BE2C (cell line): ENCODE measurements around the genes GNAL, MPPE1, IMPA2, PTPN2 and SEH1L.

DNA sequence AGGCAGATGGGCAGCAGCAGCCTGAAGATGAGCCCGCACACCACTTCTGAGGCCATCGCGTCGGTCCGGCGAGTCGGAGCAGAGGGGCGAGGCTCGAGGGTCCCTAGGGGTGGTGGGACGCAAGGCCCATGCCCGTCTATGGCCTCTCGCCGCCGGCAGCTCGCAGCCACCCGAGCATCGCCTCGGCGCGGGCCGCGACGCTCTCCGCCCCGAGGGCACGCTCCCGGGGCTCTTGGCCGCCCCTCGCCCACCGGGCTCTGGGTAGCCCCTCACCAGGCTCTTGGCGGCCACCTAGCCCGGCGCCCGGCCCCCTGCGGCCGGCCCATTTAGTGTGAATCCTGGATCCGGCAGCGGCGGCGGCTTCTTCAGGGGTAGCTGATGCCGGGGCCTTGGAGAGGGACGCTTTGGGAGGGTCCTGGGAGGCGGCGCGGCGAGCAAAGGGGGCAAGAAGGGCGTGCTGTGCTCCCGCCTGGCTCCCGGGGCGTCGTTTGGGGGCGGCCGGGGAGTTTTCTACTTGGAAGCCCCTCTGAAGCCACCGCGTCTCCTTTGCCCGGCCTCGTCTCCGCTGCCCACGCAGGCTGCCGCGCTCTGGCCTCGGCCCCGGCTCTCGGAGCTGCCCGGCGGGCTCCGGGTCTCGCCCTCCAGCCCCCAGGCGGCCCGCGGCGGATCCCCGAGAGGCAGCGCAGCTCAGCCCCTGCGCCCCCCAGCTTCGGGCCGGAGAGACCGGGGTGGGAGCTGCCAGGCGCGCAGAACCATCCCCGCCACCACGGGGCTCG is 648 bp downstream of the PIEZO2 start:
- RRBS: 76% methylated on average over 54 of the region's 83 CpGs

DNA sequence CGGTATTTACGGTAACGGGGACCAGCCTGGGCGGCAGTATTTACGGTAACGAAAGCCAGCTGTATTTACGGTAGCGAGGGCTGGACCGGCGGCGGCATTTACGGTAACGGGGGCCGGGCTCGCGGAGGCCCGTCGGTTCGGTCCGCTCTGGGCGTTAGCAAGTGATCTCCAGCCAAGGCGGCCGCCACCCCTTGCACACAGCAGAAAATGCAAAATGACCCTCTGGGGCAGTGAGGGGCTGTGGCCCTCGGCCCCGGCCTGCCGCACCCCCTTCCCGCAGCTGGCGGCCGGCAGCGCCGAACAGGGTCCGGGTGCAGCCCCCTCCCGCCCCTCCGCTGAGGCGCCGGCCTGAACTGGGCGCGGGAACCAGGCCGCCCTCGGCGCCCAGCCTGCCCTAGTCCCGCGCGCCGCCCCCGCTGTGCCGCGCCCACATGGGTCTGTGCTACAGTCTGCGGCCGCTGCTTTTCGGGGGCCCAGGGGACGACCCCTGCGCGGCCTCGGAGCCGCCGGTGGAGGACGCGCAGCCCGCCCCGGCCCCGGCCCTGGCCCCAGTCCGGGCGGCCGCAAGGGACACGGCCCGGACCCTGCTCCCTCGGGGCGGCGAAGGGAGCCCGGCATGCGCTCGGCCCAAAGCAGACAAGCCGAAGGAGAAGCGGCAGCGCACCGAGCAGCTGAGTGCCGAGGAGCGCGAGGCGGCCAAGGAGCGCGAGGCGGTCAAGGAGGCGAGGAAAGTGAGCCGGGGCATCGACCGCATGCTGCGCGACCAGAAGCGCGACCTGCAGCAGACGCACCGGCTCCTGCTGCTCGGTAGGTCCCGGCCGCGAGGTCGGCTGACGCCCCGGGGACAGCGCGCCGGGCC is at the start of gene GNAL:
Gene GNAL (plus strand): TSS at position 132 of the 859 bp plus-strand sequence.
- RRBS: 3% methylated on average over 13 of the region's 104 CpGs

DNA sequence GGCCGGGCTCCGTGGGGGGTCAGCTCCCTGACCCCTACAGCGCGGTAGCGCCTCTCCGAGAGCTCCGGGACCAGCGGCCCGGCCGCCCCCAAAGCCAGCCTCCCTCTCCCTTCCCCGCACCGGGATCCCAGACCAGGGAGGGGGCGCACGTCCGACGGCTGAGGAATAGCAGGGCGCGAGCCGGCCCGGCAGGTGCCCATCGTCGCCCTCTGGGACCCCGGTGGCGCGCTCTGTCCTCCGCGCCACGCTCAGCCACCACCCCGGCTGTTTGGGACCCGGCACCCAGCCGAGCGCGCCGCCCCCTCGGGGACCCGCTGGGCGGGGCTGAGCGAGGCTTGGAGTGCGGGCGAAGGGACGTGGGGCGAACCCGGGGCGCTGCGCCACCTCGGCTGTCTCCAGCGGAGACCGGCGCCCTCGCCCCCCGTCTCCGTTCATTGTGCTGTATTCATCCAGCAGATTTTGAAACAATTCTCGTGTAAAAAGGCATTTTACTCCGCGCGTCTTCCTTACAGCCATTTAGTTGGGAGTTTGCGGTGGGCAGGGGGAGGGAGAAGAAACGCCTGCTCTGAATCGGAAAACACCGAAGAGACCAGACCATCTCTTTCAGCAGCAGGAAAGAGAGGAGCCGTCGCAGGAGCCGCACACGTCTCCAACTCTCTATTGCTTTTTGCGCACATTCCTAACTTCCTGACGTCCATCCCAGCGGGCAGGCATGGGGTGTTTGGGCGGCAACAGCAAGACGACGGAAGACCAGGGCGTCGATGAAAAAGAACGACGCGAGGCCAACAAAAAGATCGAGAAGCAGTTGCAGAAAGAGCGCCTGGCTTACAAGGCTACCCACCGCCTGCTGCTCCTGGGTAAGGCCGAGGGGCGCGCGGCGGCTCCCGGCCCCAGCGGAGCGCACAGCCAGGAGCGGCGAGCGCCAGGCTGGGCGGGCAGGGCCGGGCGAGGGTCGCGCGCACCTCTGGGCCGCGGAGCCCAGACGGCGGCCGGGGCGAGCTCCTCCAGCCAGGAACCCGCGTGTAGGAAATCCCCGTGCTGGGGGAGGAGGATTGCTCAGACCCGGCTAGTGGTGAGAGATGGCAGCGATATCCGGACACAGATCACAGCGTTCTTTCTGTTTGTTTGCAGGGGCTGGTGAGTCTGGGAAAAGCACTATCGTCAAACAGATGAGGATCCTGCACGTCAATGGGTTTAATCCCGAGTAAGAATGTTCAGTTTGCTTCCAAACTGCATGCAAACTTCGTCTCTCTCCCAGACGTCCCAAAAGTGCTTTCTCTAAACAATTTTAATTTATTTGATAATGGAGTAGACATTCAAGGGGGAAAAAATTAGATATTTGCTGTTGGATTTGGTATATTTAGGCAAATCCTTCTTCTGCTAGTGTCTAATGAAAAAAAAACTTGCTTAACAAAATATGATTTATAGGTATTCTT is 63.2 kb downstream of the GNAL start:
- RRBS: 29% methylated on average over 63 of the region's 113 CpGs

DNA sequence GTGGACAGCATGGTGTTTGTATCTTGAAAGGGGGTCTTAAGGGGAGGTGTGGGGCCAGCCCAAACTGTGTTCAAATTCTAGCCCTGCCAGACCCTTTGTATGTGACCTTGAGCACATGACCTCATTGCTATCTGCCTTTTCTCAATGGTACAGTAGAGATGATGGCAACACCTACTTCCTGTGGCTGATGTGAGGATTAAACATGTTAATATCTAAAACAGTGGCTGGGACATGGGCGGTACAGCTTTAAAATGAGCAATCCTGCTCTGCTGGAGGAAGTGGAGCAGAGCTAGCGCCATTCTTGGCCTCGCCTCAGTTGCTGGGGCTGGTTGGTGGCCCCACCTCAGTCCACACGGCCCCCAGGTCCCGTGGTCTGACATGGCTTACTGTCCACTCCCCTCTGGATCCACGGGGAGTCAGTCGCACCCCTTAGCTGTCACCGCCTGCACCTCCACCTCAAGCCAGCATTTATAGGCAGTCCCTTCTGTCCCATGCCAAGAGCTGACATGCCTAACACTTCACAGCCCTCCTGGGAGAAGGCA is 71.8 kb downstream of the GNAL start:
- RRBS: no CpG with 5 or more reads among the region's 8 CpGs

DNA sequence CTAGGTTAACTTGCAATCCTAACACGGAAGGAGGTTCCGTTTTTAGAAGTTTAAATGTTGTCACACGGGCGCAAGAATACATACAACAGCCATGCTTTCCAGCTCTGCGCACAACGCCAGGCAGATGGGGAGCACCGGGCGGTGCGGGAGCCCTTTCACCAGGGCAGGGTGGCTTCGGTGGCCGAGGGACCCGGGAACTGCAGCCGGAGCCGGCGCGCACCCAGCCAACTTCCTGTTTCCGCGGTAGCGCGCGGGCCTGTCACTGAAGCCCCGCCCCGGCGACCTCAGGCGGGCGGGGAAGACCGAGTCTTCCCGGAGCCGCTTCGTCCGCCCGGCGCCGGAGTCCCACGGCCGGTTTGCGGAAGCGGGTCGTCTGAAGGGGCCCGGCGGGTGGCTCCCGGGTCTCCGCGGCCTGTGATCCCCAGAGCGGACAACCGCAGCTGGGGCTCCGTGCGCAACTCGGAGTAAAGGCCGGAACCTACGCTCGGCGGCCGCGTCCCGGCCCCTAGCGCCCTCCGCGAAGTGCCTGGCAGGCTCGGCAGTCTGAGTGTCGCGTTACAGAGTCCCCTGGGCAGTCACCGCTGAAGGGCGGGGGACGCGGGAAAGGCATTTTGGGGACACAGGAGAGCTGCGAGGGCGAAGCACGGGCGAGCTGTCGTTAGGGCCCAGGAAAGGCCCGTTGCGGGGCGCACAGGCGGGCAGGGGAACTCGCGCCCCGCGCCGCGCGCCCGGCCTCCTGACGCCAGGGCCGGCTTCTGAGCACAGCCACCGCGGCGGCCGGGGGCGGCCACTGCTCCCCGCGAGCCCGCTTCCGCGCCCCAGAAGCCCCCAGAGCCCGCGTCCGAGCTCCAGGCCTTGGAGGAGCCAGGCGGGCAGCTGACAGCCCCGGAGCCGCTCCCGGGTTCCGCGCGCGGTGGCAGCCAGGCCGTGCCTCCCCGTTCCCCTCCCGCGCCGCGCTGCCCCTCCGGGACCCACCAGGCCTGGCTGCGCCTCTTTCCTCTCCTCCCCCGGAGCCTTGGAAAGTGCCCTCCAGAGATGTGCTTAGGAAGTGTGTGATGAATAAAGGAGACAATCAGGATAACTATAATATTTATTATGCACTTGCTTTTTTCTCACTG is at the start of gene MPPE1:
Gene MPPE1 (minus strand): TSS at position 201 of the 1,118 bp plus-strand sequence.
- RRBS: 1% methylated on average over 40 of the region's 115 CpGs

- RRBS: under 1% methylated on average over 29 of the region's 59 CpGs
Measured at GRCh38 chr18:11981332-11981850, at the start of gene IMPA2. IMPA2 (plus strand) TSS chr18:11981507.

- RRBS: no CpG with 5 or more reads among the region's 7 CpGs
Measured at GRCh38 chr18:12001402-12001924, 20.2 kb downstream of the IMPA2 start.

GRCh38 chr18:12015657-12016223 is 34.4 kb downstream of the IMPA2 start:
- RRBS: no CpG with 5 or more reads among the region's 6 CpGs

- RRBS: 81% methylated on average over 3 of the region's 23 CpGs
Measured at GRCh38 chr18:12030238-12031013, 49.1 kb downstream of the IMPA2 start.

GRCh38 chr18:12258687-12259065 is 4.5 kb downstream of the CIDEA start:
- RRBS: no CpG with 5 or more reads among the region's 15 CpGs

GRCh38 chr18:12315379-12316555 is 7.7 kb downstream of the TUBB6 start:
- RRBS: no CpG with 5 or more reads among the region's 18 CpGs

DNA sequence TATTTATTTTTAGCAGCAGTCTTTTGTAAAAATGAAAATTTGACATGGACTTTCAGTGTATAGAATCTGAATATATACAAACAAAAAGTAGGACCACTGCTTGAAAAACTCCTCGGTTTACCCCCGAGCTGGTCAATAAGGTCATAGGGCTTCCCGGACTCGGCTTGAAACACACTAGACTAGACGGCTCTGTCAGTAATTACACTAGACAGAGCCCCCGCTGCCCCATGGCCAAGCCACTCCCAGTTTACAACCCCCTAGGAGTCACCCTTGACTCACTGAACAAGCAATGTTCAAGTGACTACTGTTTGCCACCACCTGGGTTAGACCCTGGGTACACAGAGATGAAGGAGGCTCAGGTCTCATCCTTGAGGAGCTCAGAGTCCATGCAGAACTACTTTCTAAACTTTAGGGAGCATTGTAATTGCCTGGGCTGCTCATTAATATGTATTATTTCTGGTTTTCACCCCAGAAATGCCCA is 13.8 kb upstream of the PRELID3A start:
- RRBS: no CpG with 5 or more reads among the region's 6 CpGs

- RRBS: 5% methylated on average over 12 of the region's 41 CpGs
Measured at GRCh38 chr18:12420663-12421625, 13.2 kb downstream of the PRELID3A start.

GRCh38 chr18:12470562-12471309 is 63.0 kb downstream of the PRELID3A start:
- RRBS: no CpG with 5 or more reads among the region's 6 CpGs

DNA sequence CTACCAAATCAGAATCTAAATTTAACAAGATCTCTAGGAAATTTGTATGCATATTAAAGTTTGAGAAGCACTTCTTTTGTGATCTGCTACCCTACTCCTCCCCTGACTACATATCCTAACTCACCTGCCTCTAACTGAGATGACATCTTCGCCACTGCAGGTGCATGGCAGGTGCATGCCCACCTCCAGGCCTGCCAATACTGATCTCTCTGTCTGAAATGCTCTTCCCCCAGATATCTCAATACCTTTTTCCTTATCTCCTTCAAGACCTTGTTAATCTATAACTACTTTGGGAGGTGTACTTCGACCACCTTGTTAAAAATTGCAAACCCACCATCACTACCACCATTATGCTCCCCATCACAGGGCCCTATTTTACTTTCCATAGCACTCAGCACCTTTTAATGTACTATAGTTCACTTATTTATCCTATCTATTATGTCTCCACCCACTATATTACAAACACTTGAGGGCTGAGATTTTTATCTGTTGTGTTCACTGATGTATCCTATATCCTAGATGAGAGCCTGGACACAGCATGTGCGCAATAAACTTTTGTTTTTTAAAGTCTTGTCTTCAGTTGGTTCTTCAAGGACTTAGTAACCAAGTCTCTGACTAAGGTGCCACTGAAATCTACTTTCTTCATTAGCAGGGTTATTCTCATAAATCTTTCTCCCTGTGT is 45.2 kb downstream of the SPIRE1 start:
- RRBS: no CpG with 5 or more reads among the region's 3 CpGs

- RRBS: no CpG with 5 or more reads among the region's 11 CpGs
Measured at GRCh38 chr18:12645632-12646298, 12.1 kb downstream of the SPIRE1 start.

DNA sequence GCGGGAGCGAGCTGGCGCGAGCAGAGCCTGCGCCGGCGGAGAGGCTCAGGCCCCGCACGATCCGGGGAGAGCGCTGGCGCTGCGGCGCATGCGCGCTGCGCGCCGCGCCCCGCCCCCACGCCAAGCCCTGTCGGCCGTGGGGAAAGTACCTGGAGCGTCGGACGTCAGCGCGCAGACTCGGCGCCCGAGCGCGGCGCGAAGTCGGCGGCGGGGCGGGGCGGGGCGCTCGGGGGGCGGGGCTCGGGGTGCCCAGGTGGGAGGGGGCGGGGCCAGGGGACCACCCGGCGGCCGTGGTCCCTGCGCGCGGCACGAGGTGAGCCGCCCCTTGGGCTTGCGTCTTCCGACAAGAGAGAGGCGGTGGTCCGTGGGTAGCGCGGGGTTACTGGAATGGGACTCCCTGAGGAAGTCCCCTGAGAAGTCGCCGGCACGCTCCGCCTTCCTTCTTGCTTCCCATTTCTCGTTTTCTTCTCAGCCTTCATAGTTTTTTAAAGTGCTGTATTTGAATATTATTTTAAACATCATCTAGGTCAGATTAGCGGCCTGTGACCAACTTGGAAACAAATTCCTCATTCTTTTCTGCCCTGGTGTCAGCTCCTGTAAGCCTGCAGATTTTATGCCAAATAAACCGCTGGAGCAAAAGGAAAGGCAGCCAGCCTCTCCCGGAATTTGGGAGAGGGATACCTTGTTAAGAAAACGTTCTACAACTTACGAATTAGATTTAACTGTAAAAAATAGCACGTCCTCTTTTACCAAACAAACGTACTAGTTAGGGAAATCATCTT is at the start of gene PTPN2:
Gene PTPN2 (minus strand): TSS at position 92 of the 782 bp plus-strand sequence.
- RRBS: no CpG with 5 or more reads among the region's 72 CpGs

DNA sequence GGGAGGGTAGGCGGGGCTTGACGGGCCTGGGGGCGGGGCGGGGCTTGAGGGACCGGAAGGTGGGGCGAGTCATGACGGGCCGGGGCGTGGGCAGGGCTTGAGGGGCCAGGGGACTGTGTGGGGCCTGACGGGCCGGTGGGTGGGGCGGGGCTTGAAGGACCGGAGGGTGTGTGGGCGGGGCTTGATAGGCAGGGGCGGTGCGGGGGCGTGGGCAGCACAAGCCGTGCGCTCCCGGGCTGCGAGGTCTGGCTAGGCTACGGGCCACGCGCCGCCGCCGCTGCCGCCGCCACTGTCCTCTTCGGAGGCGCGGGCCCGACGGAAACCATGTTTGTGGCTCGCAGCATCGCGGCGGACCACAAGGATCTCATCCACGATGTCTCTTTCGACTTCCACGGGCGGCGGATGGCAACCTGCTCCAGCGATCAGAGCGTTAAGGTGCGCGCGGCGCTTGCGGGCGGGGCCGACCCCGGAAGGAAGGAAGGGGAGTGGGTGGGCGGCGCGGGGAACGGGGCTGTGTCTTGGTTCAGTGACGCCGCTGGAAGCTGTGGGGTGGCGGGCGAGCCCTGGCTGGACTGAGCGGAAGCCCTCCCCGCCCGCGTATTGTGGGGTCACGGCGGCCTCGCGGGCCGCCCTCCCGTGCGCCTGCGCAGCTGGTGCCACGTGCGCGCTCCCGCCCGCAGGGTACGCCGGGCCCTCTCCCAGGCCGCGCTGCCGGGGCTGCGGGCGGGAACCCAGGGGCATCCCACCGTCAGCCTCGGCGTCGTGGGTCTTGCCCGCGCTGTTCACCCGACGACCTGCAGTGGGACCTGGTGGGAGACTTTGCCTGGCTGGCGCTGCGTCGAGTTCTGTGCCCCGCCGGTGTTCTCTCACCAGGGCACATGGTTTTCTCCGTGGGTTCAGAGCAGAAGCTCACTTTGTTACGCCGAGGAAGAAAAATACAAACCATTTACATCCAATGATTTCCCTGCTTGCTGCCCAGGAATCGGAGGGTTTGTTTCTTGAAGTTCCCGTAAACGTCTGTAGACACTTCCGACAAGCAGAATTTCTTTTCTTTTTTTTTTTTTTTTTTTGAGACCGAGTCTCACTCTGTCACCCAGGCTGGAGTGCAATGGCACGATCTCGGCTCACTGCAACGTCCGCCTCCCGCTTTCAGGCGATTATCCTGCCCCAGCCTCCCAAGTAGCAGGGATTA is at the start of gene SEH1L:
Gene SEH1L (plus strand): TSS at position 214 of the 1,192 bp plus-strand sequence.
- RRBS: 2% methylated on average over 15 of the region's 112 CpGs

DNA sequence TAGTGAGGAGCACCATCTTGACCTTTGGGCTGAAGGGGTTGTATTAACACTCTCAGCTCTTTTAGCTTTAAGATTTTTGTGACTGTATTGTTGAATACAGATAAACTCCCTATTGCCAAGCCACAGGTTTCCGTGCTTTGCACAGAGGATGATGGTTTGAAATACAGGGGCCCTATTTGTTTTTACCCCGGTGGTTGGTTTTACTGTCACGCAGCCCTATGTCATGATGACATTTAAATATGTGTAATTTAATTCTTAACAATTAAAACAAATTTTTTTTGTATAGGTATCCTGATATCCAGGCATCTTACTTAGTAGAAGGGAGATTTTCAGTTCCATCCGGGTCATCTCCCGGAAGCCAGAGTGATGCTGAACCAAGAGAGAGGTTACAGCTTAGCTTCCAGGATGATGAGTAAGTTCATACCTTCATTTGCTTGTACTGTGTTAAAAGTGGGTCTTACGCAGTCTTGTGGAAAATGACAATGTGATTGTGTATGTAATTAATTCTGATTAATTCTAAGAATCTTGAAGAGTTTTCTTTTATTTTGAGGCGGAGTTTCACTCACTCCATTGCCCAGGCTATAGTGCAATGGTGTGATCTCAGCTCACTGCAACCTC is 10.1 kb downstream of the CEP192 start:
- RRBS: no CpG with 5 or more reads among the region's 7 CpGs

- RRBS: 1% methylated on average over 73 of the region's 143 CpGs
Measured at GRCh38 chr18:13217419-13218571, 765 bp upstream of the LDLRAD4 start.